ENCODE measurements around a stretch of chr14.

- RRBS: no CpG with 5 or more reads among the region's 2 CpGs
Observed at GRCh38 chr14:34505820-34506472, 33.6 kb downstream of the EAPP start.

- RRBS: no CpG with 5 or more reads among the region's 10 CpGs
Observed at GRCh38 chr14:34615286-34615992, 14.5 kb downstream of the SNX6 start.

GRCh38 chr14:34619490-34620548 lies 10.1 kb downstream of the SNX6 start:
- RRBS: no CpG with 5 or more reads among the region's 7 CpGs

DNA sequence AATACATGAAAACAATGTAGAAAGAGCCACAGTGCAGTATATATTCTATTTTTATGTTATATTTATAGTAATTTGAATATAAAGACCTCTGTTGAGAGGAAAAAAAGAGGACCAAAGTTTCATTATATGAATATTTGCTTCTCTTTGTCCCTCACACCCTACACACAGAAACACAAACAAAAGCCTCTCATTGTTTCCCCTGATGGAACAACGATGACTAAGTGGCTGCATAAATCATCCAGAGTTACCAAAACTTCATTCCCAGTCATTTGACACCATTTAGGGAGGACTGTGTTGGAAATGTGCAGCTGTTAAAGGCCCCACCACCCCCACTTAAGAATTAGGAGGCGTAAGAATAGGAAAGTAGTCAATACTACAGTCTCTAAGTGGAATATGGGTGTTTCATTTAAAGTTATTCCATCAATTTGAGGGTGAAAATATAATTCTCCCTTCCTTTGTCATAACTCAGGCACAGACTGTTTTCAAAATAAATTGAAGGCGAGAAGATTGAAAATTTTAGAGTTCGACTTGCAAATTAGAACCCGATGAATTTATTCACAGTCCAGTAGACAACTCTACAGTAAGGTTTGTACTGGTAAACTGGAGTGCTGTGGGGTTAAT lies 36.4 kb downstream of the CFL2 start:
- RRBS: no CpG with 5 or more reads among the region's 5 CpGs

DNA sequence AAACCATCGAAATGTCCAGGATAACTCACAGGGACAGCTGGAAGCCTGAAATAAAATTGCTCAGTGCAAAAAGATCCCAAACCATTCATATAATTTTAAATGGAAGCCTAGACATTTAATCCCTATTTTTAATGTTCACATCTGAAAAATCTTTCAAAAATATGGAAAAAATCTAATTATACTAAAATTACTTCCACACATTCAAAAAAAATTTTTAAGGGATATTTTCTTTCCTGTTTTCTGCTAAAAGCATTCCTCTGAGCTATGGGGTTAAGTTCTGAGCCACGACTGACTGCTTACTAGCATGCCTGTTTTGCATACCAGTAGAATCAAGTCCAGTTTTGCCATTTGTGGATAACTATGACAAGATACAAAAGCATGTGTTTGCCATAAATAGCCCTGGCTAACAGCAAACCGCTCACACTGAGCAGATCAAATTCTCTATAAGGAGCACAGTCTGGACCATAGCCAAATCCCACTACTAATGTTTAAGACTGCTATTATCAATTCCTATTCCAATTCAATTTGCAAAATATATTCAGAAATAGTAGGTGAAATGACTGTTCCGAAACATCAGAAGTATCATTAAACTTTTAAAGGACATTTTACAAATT lies 3.3 kb downstream of the CFL2 start:
- RRBS: no CpG with 5 or more reads among the region's 4 CpGs

DNA sequence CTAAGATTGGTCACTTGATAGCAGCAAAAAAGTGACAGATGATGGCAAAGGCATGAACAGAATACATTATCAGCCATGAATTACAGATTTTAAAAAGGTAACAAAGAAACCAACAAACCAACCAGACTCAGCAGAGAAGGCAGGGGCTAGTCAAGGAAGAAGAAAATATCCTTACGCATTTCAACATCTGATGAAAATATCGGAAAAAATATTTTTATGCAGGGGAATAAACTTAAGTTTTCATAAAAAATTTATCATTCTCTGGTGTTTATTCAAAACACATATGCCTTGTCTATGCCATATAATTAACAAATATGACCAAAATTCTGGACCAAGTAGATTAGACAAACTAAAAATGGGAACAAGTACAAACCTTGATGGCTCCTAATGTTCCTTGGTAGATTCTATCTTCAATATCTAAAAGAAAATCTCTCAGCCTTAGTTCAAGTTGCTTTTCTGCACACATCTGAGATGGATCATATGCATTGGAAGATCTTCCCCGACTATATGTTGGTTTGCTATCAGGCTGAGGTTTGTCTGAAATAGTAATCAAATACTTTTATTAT lies 59.6 kb upstream of the CFL2 start:
- RRBS: no CpG with 5 or more reads among the region's 3 CpGs

DNA sequence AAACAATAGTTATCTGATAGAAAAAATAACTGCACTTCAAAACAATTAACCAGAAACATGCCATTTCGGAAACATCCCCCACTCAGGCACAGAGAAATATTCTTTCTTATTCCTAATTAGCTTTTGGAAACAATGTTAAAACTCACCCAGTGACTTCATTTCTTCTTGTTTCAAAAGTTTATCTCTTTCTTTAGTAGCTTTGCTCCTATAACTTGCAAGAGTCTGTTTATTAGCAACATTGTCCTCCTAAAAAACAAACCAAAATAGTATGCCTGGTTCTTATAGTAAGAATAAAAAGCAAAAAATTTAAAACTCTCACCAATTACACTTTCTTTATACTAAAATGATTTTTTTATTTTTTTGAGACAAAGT lies 74.2 kb downstream of the BAZ1A start:
- RRBS: no CpG with 5 or more reads among the region's 1 CpG

DNA sequence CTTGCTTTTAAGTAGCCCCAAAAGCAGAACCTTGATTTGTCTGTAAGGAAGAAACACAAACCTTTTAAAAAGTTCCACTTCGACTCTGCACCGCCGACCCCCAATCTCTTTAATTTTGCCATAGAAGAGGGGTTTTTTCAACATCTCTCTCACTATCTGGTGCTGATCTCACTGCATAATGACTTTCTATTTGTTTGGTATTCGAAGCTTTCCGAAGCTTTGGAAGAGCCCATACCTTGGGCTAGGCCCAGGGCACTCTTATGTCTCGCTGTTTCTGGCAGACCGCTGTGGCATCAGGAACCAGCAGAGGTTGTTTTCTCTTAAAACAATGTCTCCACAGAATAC lies 688 bp downstream of the PRORP start:
- RRBS: no CpG with 5 or more reads among the region's 7 CpGs

- RRBS: no CpG with 5 or more reads among the region's 6 CpGs
Observed at GRCh38 chr14:35332848-35333368, 40.7 kb downstream of the PSMA6 start.

DNA sequence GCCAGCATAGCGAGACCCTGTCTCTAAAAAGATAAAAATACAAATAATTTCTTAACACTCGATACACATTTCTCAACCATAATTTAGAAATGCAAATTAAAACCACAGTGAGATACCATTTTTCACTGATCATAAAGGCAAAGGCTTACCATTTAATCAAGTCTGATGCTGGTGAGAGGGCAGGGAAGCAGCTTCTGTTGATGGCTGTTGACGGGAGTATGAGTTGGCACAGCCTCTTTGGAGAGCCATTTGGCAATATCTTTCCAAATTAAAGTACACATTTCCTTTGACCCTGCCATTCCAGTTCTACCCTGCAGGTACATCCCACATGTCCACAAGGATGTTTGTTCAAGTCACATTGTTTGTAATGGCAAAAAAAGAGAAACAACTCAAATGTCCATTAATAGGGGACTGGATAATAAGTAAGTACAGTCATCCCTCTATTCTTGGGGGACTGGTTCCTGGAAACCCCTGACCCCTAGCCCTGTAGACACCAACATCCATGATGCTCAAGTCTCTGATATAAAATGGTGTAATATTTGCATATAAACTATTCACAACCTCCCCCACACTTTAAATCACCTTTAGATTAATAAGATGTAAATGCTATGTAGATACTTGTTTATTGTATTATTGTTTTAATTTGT lies 50.7 kb downstream of the NFKBIA start:
- RRBS: no CpG with 5 or more reads among the region's 3 CpGs

DNA sequence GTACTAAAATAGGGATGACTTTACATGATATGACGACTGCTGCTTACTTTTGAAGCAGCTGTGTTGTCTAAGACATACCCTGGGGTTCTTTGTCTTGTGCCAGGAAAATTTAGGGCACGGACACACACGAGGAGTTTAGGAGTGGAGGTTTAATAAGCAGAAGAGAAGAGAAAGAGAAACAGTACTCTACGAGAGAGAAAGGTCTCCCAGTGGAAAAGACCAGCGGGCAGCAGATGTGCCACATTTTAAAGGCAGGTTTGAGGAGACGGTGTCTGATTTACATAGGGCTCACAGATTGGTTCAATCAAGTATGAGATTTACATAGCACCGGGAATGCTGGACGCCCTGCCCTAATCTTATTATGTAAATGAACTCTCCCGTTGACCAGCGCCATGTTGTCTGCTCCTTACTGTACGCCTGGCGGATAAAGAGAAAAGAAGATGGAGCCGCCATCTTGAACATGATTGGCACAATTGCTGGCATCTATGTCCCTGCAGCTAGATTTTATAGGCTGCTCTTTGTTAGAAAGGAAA lies 17.9 kb downstream of the NFKBIA start:
- RRBS: no CpG with 5 or more reads among the region's 13 CpGs

DNA sequence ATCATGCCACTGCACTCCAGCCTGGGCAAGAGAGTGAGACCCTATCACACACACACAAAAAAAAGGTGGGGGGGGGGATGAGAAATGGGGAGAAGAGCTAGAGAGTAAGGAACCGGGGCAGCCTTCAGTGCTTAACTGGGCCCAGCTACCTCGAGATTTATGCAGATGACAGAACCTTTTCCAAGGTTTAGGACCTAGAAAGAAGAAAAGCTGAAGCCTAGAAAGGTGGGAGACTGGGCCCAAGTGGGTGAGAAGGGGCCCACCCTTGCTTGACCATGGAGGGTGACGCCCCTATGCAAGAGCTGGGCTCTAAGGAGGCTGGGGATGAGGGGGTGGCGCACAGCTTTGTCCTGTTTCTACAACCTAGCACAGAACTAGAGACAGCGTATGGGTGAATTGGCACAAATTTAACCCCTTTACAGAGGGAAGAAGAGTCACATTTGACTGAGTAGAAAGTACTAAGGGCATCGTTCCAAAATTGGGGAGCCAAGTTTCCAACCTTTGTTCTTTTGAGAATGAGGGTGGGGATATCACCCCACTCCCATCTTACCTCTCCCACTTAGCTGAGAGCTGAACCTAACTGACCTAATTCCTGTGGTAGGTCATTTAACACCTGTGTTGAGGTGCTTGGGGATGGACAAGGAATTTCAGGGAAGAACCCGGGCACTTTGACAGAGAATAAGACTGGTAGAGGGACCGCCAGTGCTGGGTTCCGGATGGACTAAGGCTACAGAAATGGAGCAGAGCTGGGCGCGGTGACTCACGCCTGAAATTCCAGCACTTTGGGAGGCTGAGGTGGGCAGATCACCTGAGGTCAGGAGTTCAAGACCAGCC lies 5.4 kb downstream of the NFKBIA start:
- RRBS: no CpG with 5 or more reads among the region's 12 CpGs

- RRBS: no CpG with 5 or more reads among the region's 4 CpGs
Observed at GRCh38 chr14:35808120-35808503, 983 bp downstream of the RALGAPA1 start.

DNA sequence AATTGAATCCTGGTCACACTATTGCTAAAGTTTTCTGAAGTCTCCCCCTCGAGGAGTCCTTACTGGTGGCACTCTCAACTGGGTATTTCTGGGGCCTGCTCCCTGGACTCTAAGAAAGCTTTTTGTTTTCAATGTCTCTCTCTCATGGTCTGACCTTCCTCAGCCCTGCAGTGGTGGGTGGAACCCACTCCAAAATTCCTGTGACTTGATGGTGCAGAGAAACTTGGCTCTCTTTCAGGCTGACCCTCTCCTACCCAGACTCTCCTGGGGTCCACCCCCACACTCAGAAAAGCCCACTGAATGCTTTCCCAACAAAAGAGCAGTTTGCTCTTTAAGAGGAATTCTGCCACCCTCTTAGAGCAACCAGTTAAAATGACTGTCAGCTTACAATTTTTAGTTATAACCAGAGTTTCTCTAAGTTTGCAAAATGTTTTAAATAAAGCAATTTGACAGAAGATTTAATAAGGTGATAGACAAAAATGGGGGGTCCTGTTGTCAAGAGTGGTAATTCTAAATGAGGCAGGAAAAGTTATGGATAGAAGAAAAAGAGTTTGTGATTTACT lies 142.9 kb downstream of the MBIP start:
- RRBS: no CpG with 5 or more reads among the region's 1 CpG

- RRBS: 6% methylated on average over 12 of the region's 50 CpGs
Observed at GRCh38 chr14:36513440-36514428, 6.3 kb downstream of the NKX2-1 start.

GRCh38 chr14:36515760-36516658 lies 4.0 kb downstream of the NKX2-1 start:
- RRBS: no CpG with 5 or more reads among the region's 9 CpGs

GRCh38 chr14:36517378-36518010 lies 2.5 kb downstream of the NKX2-1 start:
- RRBS: 6% methylated on average over 45 of the region's 75 CpGs

GRCh38 chr14:36523968-36524841 lies 4.2 kb upstream of the NKX2-1 start:
- RRBS: 7% methylated on average over 7 of the region's 42 CpGs

GRCh38 chr14:36662498-36663215 lies 997 bp downstream of the PAX9 start:
- RRBS: no CpG with 5 or more reads among the region's 55 CpGs